LUHMES (cell line): Measurements from ENCODE around the gene CGRRF1.

GRCh38 chr14:50835202-50835940 is 4.4 kb upstream of the NIN start:
- PRO-cap, result no peak

- PRO-cap, result no peak
These were observed 2.3 kb downstream of the PYGL start for GRCh38 chr14:50942056-50942321.

DNA sequence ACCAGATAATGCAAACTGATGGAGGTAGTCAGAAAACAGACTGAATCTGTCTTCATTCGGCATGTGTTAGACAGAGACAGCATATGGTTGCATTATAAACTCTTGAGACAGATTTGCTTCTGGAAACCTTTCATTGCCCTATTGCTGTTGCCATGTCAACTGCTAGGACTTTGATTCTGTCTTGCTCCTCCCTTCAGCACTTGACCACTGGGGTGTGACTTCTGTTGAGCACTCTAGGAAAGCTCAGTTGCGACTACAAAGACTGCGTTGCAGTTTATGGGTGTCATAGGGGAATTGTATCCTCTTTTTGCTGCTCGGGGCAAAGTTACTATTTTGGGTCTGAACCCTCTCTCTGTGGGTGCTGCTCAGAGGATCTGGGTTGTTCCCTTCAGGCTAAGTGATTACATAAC is 44.2 kb upstream of the TRIM9 start:
- PRO-cap, result no peak

- PRO-cap, result no peak
These were observed 158.9 kb downstream of the TMX1 start for GRCh38 chr14:51398831-51399457.

GRCh38 chr14:51862225-51863023 is 2.0 kb downstream of the GNG2 start:
- PRO-cap, result no peak

- PRO-cap, result no peak
These were observed 9.1 kb downstream of the GNG2 start for GRCh38 chr14:51869290-51870154.

GRCh38 chr14:51961359-51961870 is 27.9 kb upstream of the RTRAF start:
- PRO-cap, result no peak

- PRO-cap, result no peak
These were observed 11.7 kb upstream of the NID2 start for GRCh38 chr14:52080329-52081142.

- PRO-cap, result no peak
These were observed 13.1 kb downstream of the PTGER2 start for GRCh38 chr14:52327216-52327566.

GRCh38 chr14:52695012-52695473 is 315 bp downstream of the ERO1A start:
- PRO-cap, result bidirectional peak, plus-strand start at chr14:52695252, minus-strand start at chr14:52695214

DNA sequence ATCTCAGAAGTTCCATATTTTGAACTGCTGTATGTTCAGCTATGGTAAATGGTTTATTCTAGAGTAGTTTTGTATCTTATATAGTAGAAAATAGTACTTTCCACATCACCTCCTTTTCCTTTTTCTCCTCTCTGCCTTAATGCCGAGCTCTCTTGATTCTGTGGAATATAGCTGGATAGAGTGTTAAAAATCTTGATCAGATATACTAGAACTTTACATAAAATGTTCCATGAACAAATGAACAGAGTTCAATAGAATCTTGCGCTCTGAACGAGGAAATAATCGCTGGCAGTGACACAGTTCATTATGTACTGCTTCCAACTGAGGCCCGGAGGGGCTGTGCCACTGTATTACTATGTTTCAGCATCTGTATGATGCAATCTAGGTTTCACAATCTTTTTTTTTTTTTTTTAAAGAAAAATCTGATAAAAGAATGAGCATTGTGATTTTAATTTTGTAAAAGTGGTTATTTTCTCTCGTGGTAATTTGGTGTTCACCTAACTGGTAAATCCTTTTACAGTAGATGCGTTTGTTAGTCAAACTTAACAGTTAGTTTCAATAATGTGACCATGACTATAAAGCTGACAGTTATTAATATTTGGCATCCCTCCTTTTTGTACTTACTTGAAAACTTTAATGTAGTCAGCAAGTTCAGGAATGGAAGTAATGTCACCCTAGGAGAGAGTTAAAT is 77.2 kb downstream of the FERMT2 start:
- PRO-cap, result no peak

DNA sequence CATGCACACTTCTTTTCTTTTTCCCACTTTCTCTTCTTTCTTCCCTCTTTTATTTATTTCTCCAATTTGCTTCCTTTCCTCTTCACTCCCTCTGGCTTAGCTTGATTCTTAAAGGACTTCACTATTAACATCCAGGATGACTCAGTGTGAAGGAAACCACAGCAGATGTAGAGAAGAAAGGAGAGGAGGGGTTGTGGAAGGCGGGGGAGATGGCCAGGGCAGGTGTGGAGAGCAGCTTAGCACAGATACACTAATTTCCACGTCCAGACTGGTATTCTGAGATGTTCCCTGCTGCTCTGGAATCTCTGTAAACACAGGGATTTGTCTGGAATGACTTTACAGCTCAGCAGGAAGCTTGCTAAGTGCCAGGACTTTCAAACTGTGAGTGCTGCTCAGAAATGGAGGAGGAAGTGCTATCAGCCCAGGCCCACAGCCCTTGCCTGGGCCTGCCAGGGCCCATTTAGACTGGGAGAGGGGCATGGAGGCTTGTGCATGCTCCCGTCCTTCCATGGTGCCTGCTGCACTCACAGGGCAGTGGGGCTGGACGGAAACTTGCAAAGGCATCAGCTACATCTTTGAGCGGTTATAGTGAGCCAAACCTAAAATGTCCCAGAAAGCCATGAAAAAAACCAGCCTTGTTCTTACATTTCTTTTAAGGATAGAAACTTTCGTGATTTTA is 202.5 kb upstream of the DDHD1 start:
- PRO-cap, result no peak

DNA sequence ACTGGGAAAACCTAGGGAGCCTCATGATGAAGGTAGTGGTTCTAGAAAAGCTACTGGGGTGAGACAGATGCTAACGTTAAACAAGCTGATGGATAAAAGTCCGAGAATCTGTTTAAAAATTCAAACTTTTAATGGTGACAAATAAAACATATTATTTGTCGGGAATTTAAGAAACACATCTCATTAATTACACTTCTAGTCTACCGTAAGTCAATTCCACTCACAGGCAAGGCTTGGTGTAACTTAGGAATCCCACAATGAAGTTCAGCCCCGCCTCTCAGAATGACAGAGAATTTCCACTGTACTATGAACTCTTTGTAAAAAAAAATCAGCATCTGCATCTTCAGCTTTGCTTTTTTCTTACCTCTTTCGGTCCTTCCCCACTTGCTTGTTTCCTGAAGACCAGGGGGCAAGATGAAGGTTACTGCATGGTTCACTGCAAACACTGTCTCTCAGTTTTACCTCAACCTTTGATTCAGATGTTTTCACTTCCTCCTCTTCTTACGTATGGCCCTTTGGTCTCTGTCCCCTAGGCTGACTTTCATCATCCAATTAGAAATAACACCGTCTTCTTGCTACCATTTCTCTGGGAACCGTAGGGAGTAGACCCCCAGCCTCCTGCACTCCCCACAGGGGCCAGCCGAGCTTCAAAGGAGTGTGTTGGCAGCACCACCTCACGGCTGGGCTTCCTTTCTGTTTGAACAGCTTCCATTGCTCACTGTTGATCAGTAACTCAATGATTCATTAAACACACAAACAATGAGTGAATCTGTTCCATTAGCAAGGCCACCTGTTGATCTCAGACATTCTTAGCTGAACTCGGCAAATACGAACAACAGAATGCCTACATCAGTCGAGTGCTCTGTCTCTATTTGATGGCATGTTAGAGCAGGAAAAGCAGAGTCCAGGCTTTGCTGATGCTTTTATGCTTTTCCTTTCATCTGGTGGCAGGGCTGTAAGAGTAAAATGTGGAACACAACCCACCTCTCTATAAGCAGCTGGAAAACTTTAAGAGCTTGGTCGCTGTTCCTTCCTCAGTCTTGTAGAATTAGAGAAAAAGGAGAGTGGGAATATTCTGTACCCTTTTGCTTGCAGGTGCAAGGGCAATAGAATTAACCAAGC is 343.0 kb downstream of the BMP4 start:
- PRO-cap, result no peak

GRCh38 chr14:53858130-53858745 is 98.4 kb downstream of the BMP4 start:
- PRO-cap, result no peak

DNA sequence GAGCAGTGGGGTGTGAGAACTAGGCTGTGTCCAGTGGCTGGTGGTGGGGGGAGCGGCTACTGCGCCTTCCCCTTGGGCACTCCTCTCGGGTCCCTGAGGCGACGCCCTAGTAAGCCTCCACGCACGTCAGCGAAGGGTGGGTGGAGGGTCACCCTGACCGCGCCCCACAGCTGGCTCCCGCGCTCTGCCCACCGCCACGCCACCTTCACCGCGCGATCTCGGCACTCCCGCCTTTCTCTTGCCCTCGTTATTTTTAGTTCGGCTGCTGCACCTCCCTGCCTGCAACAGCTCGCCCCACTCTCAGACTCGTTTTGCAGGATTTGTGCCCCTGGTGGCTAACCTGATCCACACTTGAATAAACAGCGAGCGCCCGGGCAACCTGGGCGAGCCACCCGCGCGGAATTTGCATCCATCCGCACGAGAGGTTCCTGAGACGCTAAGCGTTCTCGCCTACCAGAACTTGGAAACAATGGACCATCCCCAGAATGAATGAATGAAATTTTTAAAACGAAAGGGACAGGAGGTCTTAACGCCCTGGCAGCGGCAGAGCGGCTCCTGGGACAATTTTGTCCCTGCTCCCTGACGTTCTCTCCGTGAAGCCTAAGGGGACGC is 7.0 kb upstream of the BMP4 start:
- PRO-cap, result no peak

DNA sequence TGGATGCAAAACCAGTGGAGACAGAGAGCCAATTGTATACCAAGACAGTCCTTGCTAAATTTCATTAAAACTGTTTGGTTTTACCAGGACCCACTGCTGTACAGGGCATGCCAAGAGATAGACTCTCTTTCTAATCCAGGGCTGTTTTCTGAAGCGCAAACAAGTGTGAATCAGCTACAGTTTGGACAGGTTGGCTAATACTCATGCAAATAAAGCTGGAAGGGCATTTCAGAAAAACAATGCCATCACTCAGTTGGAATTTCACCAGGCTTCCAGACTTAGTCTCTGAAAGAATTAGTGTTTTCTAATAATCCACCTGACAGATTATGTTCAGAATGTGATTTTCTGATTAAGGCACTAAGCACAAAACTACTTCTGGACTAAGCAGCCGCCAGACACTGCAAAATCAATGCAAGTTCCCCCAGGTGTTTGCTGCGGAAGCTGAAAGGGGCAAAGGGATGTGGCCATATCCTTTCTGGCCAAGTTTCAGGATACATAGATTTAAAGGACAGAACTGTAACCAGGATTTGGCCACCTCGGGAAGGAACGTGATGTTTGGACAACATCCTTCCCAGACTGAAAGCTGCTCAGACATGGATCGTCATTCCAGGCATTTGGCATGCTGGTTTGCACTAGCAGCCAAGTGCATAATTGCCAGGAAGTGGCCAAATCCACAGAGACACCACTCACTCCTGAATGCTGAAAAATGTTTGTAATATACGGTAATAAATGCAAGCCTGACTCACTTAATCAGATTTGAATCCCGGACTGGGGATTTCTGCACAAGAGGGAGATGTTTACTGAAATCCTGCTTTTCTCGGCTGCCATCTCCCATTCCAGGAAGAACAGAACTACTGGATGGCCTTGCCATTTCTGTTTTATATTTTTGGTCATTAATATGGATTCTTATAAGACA is 32.0 kb upstream of the CDKN3 start:
- PRO-cap, result no peak

DNA sequence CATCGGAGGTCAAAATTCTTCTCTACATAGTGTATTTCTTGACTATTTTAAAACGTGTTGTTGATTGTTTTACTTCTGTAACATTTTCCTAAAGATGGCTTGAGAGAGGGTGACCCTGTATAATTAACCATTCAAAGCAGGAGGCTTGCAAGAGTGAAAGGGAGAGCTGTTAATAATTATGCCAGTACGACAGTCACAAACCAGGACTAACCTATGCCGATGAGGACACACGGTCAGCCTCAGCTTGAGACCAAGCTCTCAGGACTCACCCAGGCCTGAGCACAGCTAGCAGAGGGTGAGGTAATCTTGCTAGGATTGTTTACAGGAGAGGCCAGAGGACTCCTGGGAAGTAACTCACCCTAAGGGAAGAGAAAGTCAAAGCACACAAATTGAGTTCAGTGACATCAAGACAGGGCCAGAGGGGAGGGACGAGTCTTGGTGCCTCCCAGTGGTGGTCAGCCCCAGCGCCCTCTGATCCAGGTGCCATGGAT is 29.8 kb upstream of the CDKN3 start:
- PRO-cap, result no peak

GRCh38 chr14:54392369-54392652 is 4.5 kb upstream of the CDKN3 start:
- PRO-cap, result no peak

DNA sequence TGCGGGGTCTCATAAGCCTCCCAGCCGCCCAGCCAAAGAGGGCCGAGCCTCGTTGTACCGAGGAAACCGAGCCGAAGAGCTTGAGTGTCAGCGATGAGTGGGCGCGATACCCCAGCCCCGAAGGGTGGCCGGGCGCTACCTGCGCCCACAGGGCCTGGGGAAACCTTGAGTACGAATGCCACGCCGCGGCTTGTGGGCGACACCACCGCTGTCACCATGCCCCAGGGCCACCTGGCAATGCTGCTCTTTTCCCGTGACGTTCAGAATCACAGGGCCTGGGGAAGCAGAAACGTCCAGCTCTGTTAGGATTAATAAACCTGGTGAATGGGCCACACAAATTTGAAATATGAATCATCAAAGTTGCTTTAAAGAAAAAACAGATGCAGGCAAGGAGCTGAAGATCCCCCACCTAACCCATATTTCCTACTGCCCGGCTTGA is 541 bp downstream of the CDKN3 start:
- PRO-cap, result no peak

GRCh38 chr14:54509188-54510018 is at the start of gene CGRRF1:
Gene CGRRF1 (plus strand): TSS chr14:54509906.
- PRO-cap, result bidirectional peak, plus-strand start at chr14:54509901, minus-strand start at chr14:54509635